Heart (tissue), 3 donors: ENCODE results near the genes ZNF761 and ZNF813.

- RAMPAGE, long total RNA, 2 experiments = start-site peak on the minus strand in 1 of 2 experiments, at chr19:52942565-52942624 at its widest, 76 reads per replicate
These were observed 19.5 kb upstream of the ZNF888 start for GRCh38 chr19:52942297-52943468.

GRCh38 chr19:52993364-52994435 is 20.0 kb upstream of the ERVV-1 start:
- RAMPAGE, long total RNA, 2 experiments = start-site peak on the minus strand in 2 of 2 experiments, at chr19:52993502-52993593 at its widest, 22 to 45 reads per replicate

DNA sequence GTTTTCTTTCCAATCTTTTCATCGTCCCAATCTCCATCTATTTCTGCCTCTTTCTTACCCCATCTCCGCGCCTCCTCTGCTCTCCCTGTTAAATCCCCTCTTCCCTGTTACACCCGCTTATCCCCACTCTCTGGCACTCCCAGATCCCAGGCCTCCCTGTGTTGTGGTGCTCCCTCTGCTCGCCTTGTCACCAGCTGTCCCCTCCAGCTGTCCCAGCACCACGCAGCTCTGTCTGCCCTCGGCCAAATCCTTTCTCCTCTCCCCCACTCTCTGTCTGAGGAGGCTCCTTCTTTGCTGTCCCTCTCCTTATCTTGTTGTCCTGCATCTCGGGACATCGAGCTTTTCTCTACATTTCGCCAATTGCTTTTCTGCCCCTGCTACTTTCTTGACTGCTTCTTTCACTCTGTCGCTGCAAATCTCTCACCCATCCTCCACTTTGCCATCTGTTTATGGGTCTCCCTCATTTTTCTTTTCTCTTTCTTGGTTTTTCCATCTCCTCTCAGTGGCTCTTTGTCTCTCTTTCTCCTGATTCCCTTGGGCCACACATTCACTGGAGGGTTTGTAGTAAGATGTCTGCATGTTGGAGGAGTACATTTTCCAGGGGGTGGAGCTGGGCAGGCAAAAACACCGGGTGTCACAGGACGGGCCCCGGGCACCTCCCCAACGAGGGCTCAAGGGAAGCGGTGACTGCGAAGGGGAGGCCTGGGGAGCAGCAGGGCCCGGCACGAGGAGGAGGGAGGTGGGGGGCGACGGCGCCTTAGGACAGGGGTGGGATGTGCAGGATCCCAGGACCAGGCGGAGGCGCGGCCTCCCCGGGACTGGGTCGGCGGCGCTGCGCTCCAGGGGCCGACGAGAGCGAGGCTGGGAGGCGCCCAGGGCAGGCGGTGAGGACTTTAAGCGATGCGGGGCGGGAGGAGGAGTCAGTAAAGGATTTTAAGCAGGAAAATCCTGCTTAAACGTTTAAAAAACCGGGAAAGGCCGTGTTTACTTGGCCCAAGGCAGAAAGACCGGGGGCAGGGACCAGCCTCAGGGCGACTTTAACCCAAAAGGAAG is 717 bp downstream of the ZNF160 start:
- RAMPAGE, long total RNA, 2 experiments = no peak in any of the 2 experiments

DNA sequence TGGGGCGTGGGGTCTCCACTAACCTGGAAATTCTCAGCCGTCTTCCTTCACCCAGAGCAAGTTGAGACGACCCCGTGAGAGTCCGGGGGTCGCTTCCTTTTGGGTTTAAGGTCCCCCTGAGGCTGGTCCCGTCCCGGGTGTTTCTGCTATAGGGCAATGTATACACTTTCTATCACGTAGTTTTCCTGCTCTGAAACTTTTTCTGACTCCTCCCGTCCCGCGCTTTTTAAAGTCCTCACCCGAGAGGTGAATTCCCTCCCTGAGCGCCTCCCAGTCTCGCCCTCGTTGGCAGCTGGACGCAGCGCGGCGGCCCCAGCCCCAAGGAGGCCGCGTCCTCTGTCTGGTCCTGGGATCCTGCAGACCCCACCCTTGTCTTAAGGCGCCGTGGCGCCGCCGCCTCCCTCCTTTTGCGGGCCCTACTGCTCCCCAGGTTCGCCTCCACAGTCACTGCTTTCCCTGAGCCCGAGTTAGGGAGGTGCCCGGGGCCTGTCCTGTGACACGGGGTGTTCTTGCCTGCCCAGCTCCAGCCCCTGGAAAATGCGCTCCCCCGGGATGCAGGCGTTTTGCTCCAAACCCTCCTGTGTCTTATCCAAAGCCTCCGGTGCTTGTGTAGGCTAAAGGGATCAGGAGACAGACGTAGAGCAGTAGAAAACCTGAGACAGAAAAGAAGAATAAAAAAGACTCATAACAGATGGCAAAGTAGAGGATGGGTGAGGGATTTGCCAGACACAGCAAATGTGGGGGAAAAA is 480 bp downstream of the ZNF765 start:
- RAMPAGE, long total RNA, 2 experiments = no peak in any of the 2 experiments

DNA sequence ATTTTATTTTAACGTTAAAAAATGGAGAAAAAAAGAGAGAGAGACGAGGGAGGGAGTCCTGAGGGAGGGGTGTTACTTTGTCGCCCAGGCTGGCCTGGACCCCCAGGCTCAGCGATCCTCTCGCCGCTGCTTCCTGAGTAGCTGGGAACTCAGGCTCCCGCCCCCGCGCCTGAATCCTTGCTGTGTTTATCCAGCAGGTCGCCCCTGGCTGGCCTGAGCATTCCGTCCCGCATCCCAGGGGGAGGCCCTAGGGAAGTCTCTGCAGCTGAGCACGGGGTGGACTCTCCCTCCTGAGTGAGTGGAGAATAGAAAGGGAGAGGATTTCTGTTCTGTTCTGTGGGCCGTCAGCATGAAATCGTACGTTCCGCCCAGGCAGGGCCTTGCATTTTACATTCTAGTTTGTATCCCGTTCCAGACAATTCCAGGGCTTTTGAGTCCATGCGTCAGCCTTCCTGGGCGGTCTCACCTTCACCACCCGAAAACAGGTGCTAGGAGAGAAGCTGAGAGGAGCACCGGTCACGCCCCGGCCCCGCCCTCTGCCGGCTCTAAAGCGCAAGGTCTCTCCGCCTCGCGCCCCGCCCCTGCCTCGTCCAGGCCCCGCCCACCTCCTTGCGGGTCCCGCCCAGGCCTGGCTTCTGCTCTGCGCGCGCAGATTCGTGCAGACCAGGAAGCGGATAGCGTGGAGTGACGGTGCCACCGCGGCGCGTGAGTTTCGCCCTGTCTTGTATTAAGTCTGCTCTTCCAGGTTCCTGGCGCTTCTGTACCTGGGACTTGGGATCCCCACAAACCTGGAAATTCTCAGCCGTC is at the start of gene ZNF761:
Gene ZNF761 (plus strand): TSS at position 661 of the 807 bp plus-strand sequence.
- RAMPAGE, long total RNA, 2 experiments = start-site peak on the plus strand in 1 of 2 experiments, centred at position 658 of the sequence, 244 reads per replicate

- RAMPAGE, long total RNA, 2 experiments = start-site peak on the plus strand in 1 of 2 experiments, at chr19:53467729-53467792 at its widest, 92 reads per replicate
These were observed at the start of gene ZNF813 for GRCh38 chr19:53467470-53468654. Gene ZNF813, plus strand, starts transcription at chr19:53467733.

DNA sequence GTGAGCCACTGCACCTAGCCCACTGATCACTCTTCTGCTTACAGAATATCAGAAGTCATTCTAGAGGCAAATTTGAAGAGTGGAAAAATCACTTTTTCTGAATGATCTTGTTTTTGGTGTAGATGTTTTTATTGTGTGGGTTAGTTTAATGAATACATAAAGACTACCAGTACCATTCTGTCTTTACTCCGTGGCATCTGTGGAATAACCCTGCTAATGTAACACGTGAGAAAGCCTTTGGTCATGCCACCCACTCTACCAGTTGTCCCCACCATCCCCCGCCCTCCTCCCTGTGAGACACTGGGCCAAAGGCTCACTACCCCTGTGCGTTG is 41.1 kb downstream of the ZNF331 start:
- RAMPAGE, long total RNA, 2 experiments = no peak in any of the 2 experiments

GRCh38 chr19:53581857-53582337 is 44.0 kb downstream of the ZNF331 start:
- RAMPAGE, long total RNA, 2 experiments = no peak in any of the 2 experiments

- RAMPAGE, long total RNA, 2 experiments = no peak in any of the 2 experiments
These were observed 31.5 kb upstream of the DPRX start for GRCh38 chr19:53600053-53600956.

GRCh38 chr19:53873531-53874140 is 6.0 kb downstream of the MYADM start:
- RAMPAGE, long total RNA, 2 experiments = no peak in any of the 2 experiments

DNA sequence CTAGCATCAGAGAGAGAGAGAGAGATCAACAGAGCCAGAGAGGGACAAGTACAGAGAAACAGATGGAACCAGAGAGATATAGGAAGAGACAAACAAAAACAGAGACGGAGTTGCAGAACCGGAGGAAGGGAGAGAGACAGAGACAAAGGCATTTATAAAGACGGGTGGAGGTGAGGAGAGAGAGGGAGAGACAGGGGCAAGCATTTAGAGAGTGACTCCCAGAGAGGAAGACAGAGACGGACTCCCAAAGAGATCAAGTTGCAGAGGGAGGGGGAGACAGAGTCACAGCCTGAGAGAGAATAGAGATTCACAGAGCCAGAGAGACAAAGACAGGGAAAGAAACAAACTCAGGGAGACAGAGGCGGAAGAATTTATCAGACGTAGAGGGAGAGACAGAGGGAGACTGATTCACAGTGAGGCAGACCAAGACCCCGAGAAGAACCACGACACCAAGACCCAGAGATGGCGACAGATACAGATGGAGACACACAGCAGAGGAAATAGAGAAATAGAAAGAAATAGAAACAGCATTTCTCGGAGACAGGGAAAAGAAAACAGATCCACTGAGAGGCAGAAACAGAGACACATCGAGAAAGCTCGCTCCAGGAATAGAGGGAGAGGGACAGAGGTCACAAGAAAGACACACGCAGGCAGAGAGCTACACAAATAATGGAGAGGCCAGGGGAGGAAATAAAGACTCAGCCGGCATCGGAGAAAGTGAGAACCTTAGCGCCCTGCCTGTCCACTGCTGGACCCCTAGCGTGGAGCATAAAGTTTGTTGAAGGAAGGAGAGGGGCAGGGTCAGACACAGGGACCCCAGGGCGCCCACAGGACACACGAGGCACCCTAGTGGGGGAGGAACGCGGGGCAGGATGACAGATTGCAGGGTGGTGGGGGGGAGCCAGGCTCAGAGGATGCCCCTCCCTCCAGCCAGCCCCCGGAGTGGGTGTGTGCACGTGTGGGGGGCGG is 589 bp upstream of the PRKCG start:
- RAMPAGE, long total RNA, 2 experiments = no peak in any of the 2 experiments

DNA sequence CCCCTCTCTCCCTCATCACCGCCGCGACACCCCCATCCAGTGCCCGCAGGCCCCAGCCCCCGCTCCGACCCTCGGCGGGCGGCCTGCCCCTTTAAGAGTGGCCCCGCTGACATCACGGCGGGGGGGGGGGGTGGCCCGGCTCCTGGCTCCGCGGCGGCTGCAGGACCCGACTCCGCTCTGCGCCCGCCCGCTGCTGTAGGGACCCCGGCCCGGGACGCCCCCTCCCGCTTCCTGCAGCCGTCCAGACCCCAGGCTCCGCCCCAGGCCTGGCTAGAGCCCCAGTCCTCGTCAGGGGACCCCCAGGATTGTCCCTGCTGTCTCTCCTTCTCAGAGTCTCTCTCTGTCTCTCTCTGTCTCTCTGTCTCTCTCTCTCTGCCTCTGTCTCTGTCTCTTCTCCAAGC is 603 bp upstream of the CACNG7 start:
- RAMPAGE, long total RNA, 2 experiments = no peak in any of the 2 experiments

DNA sequence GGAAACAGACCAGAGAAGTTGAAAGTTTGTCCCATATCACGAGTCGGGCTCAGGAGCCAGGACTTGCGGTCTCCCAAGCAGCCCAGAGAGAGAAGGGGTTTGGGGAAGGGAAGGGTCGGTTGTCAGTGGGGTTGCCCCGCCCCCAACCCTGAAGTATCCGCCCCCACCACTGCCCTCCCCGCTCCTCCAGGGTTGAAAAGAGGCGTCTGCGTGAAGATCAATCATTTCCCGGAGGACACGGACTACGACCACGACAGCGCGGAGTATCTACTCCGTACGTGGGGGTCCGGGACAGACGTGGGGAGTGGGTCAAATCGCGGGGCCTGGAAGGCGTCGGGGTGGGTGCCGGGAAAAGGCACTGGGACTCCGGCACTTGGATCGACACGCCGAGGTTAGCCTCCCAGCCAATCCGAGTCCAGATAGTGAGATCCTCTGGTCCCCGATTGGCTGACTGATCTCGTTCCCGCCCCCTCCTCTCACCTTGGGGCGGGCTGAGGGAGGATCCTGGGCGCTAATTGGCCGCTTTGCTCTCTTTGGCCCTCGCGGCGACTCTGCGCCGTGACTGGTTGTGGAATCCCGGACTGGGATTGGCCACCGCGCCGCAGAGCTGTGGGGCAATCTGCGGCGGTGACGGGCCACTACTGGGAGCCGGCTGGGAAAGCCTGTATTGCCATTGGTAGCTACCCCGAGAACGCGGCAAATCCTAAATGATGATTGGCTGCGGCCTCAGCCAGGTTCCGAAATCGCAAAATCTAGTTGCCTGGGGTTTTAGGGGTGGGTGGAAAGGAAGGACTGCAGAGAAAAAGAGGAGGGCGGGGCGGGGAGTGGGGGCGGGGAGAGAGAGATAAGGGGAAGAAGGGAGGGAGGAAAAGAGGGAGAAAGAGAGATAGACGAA is 13.2 kb upstream of the CACNG6 start:
- RAMPAGE, long total RNA, 2 experiments = no peak in any of the 2 experiments

- RAMPAGE, long total RNA, 2 experiments = no peak in any of the 2 experiments
These were observed 3.7 kb upstream of the CACNG6 start for GRCh38 chr19:53987721-53988147.

DNA sequence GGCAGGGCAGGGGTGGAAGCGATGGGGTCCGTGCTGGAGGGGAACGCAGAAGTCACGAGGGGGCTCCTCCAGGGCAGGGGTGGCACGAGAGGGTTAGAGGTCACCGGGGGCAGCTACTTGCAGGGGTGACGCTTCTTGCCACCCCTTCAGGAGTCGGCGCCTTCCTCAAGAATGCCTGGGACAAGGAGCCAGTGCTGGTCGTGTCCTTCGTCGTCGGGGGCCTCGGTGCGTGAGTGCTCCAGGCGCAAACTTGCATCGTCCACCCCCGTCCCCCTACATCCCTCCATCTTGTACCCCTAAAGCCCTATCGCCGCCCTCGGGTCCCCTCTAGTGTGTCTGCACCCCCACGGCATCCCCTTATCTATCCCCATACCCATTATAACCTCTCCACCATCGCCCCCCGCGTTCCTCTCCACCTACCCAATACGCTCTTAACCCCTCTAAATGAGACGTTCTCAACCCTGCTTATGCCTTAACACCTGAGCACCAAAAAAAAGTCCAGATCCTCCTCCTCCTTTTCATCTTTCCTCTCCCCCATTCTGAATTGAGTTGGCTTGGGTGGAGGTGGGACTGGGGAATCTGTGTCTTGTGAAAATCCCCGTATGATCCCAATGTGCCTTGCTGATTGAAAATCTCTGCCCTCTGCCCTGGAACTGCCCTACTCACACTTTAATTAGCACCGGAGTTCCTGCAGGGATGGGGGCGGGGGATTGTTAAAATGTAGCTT is 472 bp downstream of the NDUFA3 start:
- RAMPAGE, long total RNA, 2 experiments = no peak in any of the 2 experiments

- RAMPAGE, long total RNA, 2 experiments = no peak in any of the 2 experiments
These were observed 8.1 kb downstream of the CNOT3 start for GRCh38 chr19:54145233-54146465.

- RAMPAGE, long total RNA, 2 experiments = no peak in any of the 2 experiments
These were observed 3.0 kb upstream of the LENG1 start for GRCh38 chr19:54162159-54163268.

DNA sequence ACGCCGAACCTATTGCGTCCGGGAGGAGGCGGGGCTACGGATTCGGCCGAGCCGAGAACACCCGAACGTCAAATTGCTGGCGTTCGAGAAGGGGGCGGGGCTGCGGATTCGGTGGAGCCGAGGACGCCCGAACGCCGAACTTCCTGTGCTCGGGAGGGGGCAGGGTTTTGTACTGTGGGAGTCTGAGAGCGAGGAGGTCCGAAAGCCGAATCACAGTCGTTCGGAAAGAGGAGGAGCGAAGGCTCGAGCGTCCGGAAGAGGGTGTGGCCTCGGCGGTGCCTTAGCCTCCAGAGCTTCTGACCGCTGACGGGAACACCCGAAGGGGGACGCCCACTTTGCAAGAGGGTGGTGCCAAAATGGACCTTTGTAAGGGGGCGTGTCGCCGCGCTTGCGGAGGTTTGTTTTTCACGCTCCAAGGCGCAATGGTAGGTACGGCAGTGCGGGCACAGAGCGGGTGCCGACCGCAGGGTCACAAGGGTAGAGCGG is 452 bp upstream of the TSEN34 start:
- RAMPAGE, long total RNA, 2 experiments = no peak in any of the 2 experiments

DNA sequence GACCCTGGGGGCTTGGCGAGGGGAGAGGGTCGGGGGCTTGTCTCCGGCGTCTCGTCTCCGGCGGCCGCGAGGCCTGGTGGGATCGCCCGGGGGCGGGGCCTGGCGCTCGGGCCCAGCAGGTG is 148 bp upstream of the TSEN34 start:
- RAMPAGE, long total RNA, 2 experiments = no peak in any of the 2 experiments

DNA sequence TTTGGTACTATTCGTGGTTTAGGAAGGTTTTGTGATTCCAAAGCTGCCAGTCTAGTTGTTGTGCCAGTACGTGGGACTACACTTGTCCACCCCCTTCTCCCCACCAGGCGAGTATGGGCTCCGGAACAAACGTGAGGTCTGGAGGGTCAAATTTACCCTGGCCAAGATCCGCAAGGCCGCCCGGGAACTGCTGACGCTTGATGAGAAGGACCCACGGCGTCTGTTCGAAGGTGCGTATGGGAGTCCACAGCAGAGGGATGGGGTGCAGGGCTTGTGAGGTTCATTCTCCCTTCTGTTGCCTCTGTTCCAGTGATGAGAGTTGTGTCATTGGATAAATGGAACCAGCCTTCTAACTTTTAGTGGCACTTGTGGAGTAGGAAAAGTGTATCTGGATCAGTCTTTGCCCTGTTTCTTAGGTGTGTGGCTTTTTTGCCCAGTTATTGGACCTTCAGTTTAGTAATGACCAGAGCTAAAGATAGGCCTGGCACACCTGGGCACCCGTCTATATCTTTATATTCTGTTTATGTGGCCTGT is 789 bp downstream of the RPS9 start:
- RAMPAGE, long total RNA, 2 experiments = no peak in any of the 2 experiments